Foreskin keratinocyte (primary cell): ENCODE data around the gene GNB4.

GRCh38 chr3:176321914-176322336 lies 875.4 kb downstream of the TBL1XR1 start:
- RAMPAGE, total RNA: no peak

DNA sequence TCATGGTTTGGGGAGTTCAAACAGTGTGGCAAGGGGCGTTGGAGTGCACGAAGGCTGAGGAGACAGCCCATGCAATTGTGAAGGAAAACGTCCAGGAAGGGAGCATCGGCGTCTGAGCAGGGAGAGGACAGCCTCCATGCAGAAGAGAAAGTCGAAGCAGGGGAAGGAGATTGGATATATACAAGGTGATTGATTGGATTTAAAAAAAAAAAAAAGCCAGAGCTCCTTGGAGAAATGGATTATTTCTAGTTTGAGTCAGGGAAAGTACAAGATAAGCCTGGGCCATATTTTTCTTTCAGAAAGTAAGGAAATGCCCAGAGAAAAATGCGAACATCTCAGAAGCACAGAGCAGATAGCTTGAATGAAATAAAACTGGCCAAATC lies 836.8 kb downstream of the TBL1XR1 start:
- RAMPAGE, total RNA: no peak

- RAMPAGE, total RNA: no peak
These were observed 713 bp upstream of the TBL1XR1 start for GRCh38 chr3:177198059-177198330.

GRCh38 chr3:177210904-177211554 lies 13.7 kb upstream of the TBL1XR1 start:
- RAMPAGE, total RNA: no peak

DNA sequence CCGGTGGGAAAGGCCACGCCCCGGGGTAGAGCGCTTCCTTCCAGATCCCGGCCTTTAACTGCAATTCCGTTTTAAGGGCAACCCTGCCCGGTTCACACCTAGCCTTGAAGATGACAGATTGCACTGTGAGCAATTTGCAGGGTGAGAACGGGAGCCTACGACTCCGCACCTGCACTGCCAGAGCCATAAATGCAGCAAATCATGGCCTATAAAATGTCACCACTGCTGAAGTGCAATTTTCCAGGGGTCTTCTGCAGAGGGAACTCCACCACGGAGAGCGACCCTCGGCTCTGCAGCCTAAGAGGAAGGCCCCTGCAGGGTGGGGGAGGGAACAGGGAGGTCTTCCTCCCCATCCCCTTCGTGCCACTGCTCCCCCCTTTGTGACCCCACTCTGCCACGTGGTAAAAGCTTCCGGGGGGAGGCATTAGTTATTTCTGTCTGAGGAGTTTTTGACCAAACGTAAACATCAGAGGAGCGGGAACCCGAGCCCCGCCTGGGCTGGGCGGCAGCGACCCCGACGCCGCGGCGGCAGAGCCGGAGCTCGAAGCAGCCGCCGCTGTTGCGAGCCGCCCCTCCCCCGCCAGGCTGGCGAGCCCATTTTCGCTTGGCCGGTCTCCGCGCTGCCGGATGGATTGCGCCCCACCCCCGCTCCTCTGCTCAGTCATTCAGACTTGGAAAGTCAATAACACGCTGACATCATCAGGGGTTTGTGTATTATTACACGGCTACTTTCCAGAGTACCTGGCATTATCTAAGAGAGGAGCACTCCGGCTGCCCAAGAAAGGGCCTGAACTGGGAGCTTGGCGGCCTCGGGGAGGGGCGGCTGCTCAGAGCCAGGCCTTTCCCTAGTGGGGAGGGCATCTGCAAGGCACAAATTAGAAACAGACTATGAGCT lies 162.4 kb upstream of the TBL1XR1 start:
- RAMPAGE, total RNA: no peak

GRCh38 chr3:177465085-177465784 lies 268.0 kb upstream of the TBL1XR1 start:
- RAMPAGE, total RNA: no peak

GRCh38 chr3:178454846-178455158 lies 81.4 kb upstream of the KCNMB2 start:
- RAMPAGE, total RNA: no peak

DNA sequence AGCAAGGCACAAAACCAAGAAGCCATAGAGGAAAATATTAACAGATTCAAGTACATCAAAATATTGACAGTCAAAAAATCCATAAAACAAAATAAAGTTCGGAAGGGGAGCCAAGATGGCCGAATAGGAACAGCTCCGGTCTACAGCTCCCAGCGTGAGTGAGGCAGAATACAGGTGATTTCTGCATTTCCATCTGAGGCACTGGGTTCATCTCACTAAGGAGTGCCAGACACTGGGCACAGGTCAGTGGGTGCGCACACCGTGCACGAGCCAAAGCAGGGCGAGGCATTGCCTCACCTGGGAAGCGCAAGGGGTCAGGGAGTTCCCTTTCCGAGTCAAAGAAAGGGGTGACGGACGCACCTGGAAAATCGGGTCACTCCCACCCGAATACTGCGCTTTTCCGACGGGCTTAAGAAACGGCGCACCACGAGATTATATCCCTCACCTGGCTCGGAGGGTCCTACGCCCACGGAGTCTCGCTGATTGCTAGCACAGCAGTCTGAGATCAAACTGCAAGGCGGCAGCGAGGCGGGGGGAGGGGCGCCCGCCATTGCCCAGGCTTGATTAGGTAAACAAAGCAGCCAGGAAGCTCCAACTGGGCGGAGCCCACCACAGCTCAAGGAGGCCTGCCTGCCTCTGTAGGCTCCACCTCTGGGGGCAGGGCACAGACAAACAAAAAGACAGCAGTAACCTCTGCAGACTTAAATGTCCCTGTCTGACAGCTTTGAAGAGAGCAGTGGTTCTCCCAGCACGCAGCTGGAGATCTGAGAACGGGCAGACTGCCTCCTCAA lies 211.6 kb downstream of the ZMAT3 start:
- RAMPAGE, total RNA: no peak

- RAMPAGE, total RNA: no peak
These were observed 54.3 kb downstream of the ZMAT3 start for GRCh38 chr3:179017179-179017751.

- RAMPAGE, total RNA: no peak
These were observed 51.6 kb downstream of the ZMAT3 start for GRCh38 chr3:179019837-179020563.

DNA sequence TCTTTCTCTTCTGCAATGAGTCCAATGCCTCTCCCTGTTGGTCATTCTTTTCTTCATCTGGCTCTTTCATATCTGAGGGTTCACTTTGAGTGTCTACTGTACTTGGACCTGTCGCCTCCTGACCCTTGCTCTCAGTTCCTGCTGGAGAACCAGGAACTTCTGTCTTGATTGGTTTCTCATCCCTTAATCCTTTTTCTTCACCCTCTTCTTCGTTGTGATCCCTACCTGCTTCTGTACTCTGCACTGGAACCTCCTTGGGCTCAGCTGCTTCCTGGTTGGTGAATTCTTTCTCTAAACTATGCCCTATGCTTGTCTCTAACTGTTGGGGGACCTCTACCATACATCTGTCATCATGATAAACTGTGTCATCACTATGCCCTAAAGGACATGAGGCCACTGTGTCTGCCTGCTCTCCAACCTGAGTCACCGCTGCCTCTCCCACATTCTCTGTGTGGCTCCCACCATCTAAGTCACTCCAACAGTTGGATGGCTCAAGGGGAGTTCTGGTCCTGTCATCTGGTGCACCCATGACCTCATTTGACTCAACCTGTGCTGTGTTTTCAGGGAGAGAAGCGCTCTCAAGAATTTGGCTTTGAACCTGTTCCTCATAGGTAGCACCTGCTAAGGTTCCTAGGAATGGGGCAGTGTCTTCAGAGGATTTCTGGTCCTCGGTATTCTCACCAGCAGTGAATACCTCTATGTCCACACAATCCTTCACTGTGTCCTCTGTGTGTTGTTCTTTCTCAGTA lies 9.0 kb upstream of the KCNMB3 start:
- RAMPAGE, total RNA: no peak

GRCh38 chr3:179266811-179267372 lies 16.0 kb upstream of the KCNMB3 start:
- RAMPAGE, total RNA: no peak

- RAMPAGE, total RNA: no peak
These were observed 12.3 kb downstream of the GNB4 start for GRCh38 chr3:179438694-179439575.

DNA sequence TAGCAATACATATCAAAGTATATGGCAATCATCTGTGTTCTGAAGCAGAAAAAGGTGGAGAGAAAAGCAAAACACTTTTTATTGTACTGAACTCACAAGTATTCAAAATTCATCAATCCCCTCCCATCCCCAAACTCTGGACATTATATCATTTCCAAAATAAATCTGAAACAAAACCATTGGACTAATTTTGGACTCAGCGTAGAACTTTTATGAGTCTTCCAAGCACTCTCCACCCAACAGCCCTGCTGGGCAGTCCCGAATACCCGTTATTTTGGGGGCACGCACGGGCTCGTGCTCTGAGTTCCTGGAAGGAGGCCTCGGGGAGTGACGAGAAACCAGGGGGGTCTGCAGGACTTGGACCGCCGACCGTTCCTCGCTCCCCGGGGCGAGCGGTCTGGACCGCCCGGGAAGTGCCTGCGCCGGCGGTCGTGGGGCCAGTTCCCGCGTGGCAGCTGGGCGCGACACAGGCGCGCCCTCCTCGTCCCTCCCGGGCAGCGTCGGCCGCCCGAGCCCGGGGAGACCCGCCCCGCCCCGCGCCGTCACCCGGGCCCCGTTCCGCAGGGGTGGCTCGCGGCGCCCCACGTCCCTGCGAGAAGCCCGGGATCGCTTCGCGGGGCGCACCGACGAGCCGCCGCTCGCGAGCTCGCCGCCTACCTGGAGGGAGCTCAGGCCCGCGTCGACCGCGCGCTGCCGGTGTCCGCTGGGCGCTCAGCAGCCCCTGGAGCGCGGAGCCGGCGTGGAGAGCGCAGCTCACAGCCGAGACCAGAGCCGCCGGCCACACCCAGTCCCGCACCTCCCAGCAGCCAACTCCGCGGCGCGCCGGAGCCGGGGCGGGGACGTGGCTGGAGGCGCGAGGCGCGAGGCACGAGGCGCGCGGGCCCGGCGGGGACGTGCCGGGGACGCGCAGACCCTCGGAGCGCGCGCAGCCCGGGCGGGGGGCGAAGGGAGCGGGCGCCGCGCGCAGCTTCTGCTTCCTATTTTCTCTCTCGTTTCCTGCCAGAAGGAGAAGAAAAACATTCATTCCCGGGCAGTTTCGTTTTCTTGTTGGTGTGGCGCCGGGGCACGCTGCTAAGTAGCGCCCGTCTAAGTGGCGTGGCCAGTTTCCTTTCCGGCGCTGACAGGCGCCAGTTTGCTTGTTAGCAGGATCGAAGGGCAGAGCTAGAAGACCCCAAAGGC lies at the start of gene GNB4:
TSS of gene GNB4 (minus strand) at position 782 of the 1,179 bp plus-strand sequence.
- RAMPAGE, total RNA: start-site peak on the minus strand centred at position 750 of the sequence, 74 bp wide, 206 and 171 reads in 2 replicates

GRCh38 chr3:179713366-179714328 lies 60.8 kb downstream of the USP13 start:
- RAMPAGE, total RNA: no peak

- RAMPAGE, total RNA: no peak
These were observed 1.6 kb downstream of the FXR1 start for GRCh38 chr3:180913950-180914500.

DNA sequence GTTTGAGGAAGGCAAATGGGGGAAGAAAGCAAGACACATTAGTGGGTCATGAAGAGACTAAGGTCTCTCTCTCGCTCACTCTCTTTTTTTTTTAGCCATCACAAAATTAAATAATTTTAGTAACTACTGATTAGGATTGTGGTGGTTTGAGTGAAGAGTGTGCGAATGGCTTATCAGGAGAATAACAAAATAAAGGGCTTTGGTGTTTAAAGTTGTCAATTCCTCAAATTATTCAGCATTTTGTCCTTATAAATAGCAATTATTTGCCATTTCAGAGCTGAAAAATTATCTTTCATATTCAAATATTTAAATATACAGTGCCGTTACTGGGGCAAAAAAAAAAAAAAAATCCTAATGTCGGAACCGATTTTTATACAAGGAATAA lies 314.5 kb upstream of the DNAJC19 start:
- RAMPAGE, total RNA: no peak

- RAMPAGE, total RNA: no peak
These were observed 91.6 kb upstream of the SOX2 start for GRCh38 chr3:181620192-181620471.

GRCh38 chr3:181699073-181700184 lies 12.3 kb upstream of the SOX2 start:
- RAMPAGE, total RNA: no peak

DNA sequence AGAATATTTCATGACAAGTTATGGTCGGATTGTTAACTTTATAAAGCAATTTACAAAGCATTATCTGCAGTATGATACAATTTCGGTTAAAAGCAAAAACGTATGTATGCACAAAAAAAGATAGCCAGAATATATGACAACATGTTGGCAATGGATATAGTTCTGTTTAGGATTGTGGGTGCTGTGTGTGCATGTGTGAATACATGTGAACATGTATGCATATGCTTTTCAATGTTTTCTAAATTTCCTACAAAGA lies 294.7 kb upstream of the ATP11B start:
- RAMPAGE, total RNA: no peak